Heart right ventricle (tissue), 2 donors: ENCODE data around the gene METAP2.

DNA sequence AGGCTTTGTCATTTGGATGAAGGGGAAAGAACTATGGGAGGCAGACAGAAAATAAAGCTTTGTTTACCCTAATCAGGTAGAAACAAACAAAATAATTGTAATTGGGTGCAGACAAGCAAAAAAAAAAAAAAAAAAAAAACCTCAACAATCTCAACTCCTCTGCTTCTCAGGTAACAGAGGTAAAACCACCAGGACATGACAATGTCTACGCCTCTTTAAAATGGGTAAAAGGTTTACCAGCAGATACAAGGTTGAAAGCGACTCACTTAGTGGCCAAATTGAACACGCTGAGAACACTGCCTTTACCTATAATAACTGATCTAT is 752 bp downstream of the FGD6 start:
- PRO-cap, 2 experiments = no peak in any of the 2 experiments

DNA sequence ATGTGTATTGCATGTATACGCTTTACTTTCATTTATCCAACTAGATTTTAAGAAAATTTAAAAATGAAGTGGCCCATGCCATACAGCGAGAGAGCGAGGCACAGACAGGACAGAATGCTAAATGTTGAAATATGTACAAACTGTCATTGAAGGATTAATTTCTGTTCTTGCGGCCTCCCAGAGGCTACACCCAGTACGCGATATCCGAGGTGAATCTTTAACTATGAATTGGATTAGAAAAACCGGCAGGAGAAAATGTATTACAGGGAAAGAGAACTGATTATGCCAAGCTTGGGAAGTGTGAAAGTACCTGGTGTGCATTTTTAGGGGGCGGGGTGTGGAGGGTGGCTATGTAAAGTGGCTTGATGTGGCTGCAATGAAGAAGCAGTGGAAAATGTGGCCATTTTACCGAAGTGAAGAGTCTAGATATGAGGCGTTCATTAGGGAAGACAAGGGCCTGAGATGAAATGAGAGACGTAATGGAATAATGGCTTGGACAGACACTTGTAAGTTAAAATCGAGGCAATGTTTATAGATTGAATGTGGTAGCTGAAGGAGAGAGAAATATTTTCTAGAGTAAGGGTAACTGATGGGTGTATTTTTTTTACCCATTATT is 1.1 kb downstream of the VEZT start:
- PRO-cap, 2 experiments = no peak in any of the 2 experiments

DNA sequence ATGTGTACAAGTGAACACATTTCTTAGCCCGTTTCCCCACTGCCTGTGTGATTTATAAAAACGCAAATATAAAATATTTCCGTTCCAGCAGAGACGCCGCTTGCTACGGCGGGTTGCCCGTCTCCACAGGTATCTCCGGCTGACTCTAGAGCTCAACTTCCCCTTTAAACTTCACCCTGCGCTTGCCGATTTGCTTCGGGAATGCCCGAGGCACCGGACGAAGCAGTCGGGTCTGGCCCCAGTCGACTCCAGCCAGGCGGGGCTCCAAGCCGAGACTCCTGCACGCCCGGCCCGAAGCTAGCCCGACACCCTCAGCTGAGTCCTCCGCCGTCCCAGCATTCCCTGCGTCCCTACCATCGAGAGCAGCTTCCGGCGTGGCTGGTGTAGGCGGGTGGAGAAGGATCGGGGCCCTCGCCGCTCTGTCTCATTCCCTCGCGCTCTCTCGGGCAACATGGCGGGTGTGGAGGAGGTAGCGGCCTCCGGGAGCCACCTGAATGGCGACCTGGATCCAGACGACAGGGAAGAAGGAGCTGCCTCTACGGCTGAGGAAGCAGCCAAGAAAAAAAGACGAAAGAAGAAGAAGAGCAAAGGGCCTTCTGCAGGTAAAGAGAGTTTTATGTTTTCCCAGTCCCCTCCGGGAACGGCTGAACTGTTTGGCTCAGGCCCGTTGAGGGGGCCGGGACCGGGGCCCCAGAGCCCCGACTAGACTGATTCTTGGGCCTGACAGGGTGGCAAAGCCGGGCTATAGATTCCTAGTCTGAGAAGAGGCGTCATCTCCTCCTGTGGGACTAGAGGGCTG is at the start of gene METAP2:
Gene METAP2, plus strand, starts transcription at position 424 of the 799 bp plus-strand sequence.
- PRO-cap, 2 experiments = peak in 2 of 2 experiments; most common plus-strand start position 427 of the sequence (in 2); most common minus-strand start position 277 of the sequence (in 2)

GRCh38 chr12:95475914-95476398 is 2.0 kb downstream of the METAP2 start:
- PRO-cap, 2 experiments = no peak in any of the 2 experiments

GRCh38 chr12:95623407-95623965 is 72.2 kb upstream of the USP44 start:
- PRO-cap, 2 experiments = no peak in any of the 2 experiments

- PRO-cap, 2 experiments = no peak in any of the 2 experiments
Observed at GRCh38 chr12:95624539-95624931, 73.3 kb upstream of the USP44 start.

DNA sequence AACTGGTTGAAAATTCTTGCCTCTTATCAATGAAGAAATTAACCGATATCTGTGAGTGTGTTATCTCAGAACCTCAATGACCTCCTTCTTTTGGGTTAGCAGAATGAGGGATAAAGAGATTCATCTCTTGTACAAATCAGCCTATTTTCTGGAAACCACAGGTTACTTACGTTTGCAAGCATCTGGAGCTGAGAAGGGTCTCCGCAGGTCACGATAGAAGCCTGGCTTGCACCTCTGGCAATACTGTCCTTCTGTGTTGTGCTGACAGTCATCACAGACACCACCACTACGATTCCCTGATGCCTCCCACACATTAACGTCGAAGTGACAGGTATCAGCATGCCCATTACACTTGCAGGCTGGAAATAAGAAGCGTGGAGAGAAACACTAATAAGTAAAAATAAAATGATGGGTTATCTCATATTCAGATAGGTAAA is 80.3 kb downstream of the NTN4 start:
- PRO-cap, 2 experiments = no peak in any of the 2 experiments

DNA sequence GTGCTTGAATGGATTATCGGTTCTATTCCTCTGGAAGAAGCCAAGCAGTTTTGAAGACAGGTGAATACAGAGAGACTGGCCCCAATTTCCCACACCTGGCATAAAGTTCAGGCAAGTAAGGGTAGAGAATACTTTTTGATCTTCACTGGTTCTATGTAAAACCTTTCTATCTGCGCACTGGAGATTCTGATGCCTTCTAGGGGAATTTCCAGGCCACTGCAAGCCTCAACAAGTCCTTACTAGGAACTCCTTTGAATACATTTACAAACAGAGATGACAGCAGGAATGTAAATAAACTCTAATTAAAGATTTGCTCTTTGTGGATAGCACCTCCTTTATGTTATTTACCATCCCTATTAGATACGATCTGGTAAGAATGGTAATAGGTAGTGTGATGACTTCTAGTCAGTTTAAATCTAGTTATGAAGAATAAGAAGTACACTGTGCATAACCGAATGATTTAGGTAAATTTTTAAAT is 69.2 kb downstream of the NTN4 start:
- PRO-cap, 2 experiments = no peak in any of the 2 experiments

GRCh38 chr12:95736684-95737173 is 53.8 kb downstream of the NTN4 start:
- PRO-cap, 2 experiments = no peak in any of the 2 experiments

- PRO-cap, 2 experiments = peak in 1 of 2 experiments; most common minus-strand start chr12:95842565 (in 1)
Observed at GRCh38 chr12:95842339-95842820, 16.4 kb upstream of the SNRPF start.

DNA sequence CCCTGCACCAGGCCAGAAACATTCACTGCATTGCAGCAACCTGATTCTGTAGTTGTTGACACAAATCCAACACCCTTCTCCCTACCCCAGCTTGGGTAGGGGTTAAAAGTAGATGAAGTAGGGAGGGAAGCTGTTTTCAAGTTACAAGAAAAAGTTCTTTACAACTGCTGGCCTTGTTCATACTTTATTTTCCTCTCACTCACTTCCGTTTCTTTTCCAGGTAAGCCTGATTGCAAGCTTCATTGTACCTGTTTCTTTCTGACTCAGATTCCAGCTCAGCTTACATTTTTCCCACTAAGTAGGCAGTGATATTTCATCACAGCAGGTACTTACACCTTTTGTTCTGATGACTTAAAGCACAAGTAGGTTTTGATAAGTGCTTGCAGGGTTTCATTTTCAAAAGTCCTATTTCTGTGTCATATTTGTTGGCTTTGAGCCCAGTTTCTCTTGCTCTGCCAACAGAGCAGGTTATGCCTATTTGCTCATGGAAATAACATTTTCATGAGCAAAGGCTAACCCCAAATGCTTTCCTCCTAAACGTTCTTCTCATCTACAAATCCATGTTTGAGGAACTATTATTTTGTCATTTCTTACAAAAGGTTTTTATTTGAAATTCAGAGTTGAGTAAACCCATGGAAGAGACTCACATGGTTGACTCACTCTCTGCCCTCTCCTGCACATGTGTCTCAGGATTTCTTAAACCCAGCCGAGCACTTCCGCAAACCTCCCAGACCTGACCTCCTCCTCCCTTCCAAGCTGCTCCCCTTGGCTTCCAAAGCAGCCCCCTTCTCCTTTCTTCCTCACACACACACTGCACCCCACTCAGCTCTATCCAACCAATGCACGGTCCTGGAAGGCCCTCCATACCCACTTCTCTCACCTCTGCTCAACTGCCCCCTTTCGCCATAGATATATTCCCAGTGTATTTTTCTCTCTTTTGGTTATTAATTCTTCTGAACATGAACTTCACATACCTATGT is 12.3 kb upstream of the LTA4H start:
- PRO-cap, 2 experiments = no peak in any of the 2 experiments

- PRO-cap, 2 experiments = peak in 2 of 2 experiments; most common minus-strand start chr12:96054381 (in 2)
Observed at GRCh38 chr12:96054065-96054608, 18.8 kb upstream of the LTA4H start.

GRCh38 chr12:96271408-96272395 is 77.5 kb downstream of the ELK3 start:
- PRO-cap, 2 experiments = no peak in any of the 2 experiments

- PRO-cap, 2 experiments = no peak in any of the 2 experiments
Observed at GRCh38 chr12:96309129-96309657, 91.0 kb downstream of the CDK17 start.

GRCh38 chr12:96446267-96446641 is 43.1 kb upstream of the CFAP54 start:
- PRO-cap, 2 experiments = no peak in any of the 2 experiments

DNA sequence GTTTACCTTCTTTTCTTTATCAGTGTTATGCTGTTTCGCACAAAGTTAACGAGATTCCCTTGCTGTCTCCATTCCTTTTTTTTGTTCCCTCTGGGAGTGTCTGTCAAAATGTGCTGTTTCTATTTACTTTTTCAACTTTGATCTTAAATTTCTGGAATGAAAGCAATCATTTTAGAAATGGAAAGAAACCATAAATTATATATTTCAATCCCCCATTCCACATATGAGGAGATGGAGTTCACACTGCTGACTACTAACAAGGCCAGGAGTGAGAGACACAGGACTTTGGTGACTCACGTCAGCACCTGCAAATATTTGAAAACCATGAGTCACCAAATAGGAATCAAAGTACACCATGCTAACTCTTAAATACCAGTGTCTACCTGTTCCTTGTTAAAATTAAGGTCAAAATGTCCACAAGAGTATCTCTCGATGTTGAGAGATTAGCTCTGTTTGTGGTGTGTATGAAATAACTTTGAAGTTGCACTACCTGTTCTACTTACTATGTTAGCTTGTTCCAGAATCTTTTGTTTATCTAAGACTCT is 661.5 kb downstream of the NEDD1 start:
- PRO-cap, 2 experiments = no peak in any of the 2 experiments

GRCh38 chr12:97608559-97609015 is 701.5 kb downstream of the NEDD1 start:
- PRO-cap, 2 experiments = no peak in any of the 2 experiments

DNA sequence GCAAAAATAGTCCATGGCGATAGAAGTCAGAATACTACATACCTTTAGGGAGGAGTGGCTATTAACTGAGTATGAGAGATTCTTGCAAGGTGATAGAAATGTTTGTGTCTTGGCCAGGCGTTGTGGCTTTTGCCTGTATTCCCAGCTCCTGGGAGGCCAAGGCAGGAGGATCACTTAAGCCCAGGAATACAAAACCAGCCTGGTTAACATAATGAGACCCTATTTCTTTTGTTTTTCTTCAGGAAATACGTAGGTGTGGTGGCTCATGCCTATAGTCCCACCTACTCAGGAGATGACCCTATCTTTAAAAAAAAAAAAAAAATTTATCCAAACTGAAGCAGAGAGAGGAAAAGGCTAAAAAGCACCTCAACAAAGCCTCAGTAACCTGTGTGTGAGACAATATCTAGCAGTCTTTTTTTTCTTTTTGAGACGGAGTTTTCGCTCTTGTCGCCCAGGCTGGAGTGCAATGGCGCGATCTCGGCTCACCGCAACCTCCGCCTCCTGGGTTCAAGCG is 38.1 kb downstream of the TMPO start:
- PRO-cap, 2 experiments = no peak in any of the 2 experiments

DNA sequence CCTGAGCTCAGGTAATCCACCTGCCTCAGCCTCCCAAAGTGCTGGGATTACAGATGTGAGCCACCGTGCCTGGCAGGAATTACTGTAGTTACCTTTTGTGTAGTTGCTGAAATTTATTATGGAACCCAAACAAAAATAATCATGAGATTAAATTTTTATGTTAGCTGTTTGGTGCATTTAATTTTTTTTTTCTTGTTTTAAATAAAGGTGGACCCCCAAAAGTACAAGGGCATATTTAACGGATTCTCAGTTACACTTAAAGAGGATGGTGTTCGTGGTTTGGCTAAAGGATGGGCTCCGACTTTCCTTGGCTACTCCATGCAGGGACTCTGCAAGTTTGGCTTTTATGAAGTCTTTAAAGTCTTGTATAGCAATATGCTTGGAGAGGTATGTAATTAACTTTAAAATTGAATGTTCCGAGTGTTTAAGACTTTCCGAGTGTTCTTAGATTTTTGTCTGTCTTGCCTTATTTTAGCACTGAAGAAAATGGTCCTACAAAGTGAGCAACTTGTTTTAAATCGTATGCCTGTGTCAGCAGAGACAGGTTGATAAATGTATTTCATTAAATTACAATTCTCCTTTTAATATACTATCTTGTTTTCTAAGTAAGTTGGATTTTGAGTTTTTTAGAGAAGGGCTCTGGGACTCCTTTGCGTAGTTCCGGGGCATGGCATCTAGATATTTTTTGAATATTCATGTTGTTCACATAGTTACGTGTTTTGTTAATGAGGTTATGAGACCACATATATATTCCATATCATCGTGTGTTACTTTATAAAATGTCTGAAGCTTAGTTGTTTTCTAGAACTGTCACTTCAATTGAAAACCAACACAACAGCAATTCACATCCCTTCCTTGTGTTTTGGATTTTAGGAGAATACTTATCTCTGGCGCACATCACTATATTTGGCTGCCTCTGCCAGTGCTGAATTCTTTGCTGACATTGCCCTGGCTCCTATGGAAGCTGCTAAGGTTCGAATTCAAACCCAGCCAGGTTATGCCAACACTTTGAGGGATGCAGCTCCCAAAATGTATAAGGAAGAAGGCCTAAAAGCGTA is 4.5 kb downstream of the SLC25A3 start:
- PRO-cap, 2 experiments = no peak in any of the 2 experiments

DNA sequence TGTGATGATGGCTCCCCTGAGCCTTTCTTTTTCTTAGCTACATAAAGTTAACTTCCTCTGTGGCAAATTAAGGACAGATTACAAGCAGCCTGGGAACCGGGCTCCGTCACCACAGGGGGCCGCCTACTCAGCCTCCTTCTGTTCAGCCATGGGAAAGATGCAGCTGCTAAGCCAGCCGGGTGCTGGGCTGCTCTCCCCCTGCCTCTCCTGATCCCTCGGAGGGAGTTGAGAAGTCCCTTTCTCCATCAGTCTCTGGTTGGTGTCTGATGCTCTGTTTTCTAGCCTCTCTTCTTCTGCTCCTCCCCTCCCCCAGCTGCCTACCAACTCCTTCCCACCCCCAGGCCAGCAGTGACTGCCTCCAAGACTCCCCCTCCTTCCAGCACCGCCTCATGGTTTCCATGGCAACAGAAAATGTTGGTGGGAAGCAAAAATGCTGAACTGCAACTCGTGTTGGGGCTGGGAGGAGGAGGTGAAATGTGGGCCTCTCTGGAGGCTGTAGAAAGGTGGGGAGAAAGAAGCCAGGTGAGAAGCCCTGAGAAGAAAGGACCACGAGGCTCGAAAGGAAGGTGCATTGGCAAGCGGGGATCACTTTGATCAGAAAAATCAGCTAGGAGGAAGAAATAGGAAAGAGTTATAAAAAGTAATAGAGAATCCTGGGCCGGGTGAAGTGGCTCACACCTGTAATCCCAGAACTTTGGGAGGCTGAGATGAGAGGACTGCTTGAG is 486.8 kb downstream of the APAF1 start:
- PRO-cap, 2 experiments = peak in 1 of 2 experiments; most common minus-strand start position 254 of the sequence (in 1)